ENCODE measurements around a stretch of chr2.

- RRBS, result no CpG with 5 or more reads among the region's 19 CpGs
Observed at GRCh38 chr2:241973838-241974406, 73.7 kb upstream of the FAM240C start.